Cardiac muscle cell (in vitro differentiated cells and primary cell): ENCODE measurements around a stretch of chr18.

- RAMPAGE, long total RNA: no peak
- RRBS: no CpG with 5 or more reads among the region's 4 CpGs
Observed at GRCh38 chr18:5310050-5310571, 14.6 kb upstream of the ZBTB14 start.

- RAMPAGE, long total RNA: no peak
- RRBS: 91% methylated on average over 6 of the region's 9 CpGs
Observed at GRCh38 chr18:5419443-5420039, 124.0 kb upstream of the ZBTB14 start.

- RAMPAGE, long total RNA: no peak
- RRBS: no CpG with 5 or more reads among the region's 15 CpGs
Observed at GRCh38 chr18:5433649-5434224, 110.1 kb downstream of the EPB41L3 start.

DNA sequence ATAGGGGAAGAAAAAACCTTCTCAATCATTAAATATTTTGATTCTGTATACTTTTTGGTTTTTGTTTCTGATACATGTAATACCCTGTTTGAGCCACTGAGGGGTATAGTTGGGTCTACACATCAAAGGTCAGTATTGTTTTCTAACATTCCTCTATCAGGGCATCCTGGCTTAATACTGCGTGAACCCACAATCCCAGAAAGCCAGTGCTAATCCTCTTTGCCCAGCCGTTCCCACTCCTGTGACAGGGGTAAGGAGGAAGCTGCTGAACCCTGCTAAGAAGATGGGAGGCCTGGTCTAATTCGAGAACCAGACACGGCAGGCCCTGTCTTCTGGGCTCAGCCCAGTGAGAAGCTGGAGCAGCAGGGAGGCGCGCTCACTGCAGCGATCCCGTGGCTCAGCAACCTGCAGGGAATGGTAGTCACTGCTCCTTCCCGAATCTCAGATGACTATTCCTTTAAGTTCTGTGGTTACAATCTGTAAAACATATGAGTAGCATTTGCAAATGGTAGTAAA lies 87.2 kb downstream of the EPB41L3 start:
- RAMPAGE, long total RNA: no peak
- RRBS: no CpG with 5 or more reads among the region's 9 CpGs

DNA sequence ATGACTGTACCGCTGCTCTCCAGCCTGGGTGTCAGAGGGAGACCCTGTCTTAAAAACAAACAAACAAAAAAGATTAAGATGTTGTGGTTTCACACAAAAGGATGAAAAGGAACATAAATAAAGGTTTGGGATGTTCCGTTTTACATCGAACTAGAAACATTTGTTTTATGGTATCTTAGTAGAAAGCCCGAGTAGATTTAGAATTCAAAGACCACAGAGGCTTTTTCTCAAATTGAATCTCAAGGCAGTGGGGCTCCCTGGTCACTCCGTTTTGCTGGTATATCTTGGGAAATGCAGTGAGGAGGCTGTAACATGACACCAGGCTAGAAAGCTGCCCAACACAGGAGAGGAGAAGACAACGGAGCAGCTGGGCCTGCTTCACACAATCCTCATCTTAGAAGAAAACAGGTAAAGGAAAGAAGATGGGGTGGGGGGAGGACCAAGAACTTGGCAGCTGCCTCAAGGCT lies 38.2 kb upstream of the EPB41L3 start:
- RAMPAGE, long total RNA: no peak
- RRBS: no CpG with 5 or more reads among the region's 6 CpGs

GRCh38 chr18:6012843-6013562 lies 117.7 kb upstream of the TMEM200C start:
- RAMPAGE, long total RNA: no peak
- RRBS: no CpG with 5 or more reads among the region's 8 CpGs

GRCh38 chr18:6248571-6248987 lies 166.1 kb downstream of the L3MBTL4 start:
- RAMPAGE, long total RNA: no peak
- RRBS: no CpG with 5 or more reads among the region's 4 CpGs

- RAMPAGE, long total RNA: no peak
- RRBS: no CpG with 5 or more reads among the region's 5 CpGs
Observed at GRCh38 chr18:6254945-6255722, 159.6 kb downstream of the L3MBTL4 start.

- RAMPAGE, long total RNA: no peak
- RRBS: no CpG with 5 or more reads among the region's 7 CpGs
Observed at GRCh38 chr18:6406164-6406685, 8.5 kb downstream of the L3MBTL4 start.

DNA sequence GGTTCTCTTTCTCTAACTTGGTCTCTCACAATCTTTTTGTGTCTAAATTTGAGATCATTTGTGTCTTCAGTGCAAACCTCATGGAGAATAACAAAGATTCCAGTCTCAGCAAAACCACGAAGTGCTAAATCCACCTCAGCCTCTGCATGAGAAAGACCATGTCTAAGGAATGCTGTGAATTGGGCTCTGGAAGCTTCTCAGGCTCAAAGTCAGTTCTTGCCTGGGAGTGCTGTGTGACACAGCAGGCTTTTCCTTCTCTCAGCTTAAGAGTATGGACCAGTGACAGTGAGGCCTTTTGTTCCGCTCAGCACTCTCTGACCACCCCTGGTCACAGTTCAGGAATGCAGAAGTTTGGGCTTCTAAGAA lies 22.9 kb downstream of the ARHGAP28 start:
- RAMPAGE, long total RNA: no peak
- RRBS: no CpG with 5 or more reads among the region's 2 CpGs

- RAMPAGE, long total RNA: no peak
- RRBS: no CpG with 5 or more reads among the region's 14 CpGs
Observed at GRCh38 chr18:6947118-6947939, 170.3 kb downstream of the LAMA1 start.

GRCh38 chr18:7459577-7460439 lies 107.3 kb upstream of the PTPRM start:
- RAMPAGE, long total RNA: no peak
- RRBS: no CpG with 5 or more reads among the region's 21 CpGs

DNA sequence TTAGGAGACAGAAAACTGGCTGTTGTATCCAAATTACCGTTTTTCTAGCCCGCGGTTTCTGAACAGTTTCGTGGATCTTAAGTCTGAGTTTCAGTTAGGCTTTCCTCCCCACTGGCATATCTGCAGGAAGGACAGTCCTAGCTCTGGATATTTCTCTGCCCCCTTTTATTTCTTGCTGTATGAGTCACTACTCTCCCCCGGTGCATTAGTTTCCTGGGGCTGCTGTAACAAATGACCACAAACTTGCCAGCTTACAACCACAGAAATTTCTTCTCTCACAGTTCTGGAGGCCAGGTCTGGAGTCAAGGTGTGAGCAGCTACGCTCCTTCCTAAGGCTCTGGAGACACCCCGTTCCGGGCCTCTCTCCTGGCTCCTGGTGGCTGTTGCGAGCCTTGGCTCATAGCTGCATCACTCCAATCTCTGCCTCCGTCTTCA lies 34.0 kb downstream of the PTPRM start:
- RAMPAGE, long total RNA: no peak
- RRBS: no CpG with 5 or more reads among the region's 10 CpGs

DNA sequence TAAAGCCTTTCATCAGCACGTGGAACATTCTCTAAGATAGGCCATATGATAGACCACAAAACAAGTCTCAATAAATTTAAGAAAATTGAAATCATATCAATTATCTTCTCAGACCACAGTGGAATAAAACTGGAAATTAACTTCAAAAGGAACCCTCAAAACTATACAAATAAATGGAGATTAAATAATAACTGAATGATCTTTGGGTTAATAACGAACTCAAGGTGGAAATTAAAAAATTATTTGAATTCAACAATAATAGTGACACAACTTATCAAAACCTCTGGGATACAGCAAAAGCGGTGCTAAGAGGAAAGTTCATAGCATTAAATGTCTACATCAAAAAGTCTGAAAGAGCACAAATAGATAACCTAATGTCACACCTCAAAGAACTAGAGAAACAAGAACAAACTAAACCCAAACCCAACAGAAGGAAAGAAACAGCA lies 142.0 kb downstream of the PTPRM start:
- RAMPAGE, long total RNA: no peak
- RRBS: no CpG with 5 or more reads among the region's 3 CpGs

- RAMPAGE, long total RNA: no peak
- RRBS: no CpG with 5 or more reads among the region's 4 CpGs
Observed at GRCh38 chr18:7872487-7872879, 305.4 kb downstream of the PTPRM start.

- RAMPAGE, long total RNA: no peak
- RRBS: no CpG with 5 or more reads among the region's 2 CpGs
Observed at GRCh38 chr18:8177176-8177661, 432.0 kb upstream of the RAB12 start.

DNA sequence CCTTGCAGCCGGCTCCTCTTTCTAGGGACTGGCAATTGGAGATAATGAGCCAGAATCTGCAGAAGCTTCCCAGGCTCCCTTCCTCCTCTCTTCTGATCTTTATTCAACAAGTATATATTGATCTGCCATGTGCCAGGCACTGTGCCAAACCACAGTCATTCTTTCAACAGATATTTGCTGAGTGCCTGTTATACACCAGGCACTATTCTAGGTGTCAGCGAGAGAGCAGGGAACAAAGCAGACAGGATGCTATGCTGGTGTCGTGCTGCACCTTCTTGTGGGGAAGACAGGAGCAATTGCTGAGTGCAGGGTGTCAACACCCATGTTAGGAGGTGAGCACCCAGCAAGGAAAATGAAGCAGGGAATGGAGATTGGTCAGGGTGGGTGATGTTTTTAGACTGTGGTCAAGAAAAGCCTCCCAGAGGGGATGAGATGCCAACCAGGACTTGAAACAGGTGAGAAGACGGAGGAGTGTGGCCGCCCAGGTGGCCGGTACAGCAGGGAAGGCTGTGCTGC lies 307.7 kb upstream of the RAB12 start:
- RAMPAGE, long total RNA: no peak
- RRBS: no CpG with 5 or more reads among the region's 6 CpGs

DNA sequence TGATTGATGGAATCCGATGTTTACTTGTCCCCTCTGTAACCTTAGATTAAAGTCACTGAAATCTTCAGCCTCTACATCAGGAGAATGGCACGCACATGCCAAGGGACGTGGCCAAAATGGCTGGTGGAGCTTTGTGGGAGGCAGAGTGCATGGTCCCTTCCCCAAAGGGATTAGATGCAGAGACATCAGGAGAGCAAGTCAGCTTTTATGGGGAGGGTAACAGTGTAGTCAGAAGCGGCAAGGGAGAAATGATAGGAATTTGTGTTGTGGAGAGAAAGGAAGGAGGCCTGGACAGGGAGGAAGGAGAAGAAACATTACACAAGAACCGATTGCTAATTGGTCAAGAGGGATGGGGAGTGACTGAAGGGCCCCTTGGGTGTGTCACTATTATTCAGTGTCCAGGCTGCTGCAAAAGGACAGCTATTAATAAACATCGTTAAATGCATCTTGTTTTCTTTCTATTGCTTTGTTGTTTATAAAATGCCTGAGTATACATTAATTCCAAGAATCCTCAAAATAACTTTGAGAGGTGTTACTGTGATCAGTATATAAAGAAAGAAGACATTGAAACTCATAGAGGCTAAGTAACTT lies 267.3 kb upstream of the RAB12 start:
- RAMPAGE, long total RNA: no peak
- RRBS: no CpG with 5 or more reads among the region's 6 CpGs

- RAMPAGE, long total RNA: no peak
- RRBS: no CpG with 5 or more reads among the region's 14 CpGs
Observed at GRCh38 chr18:8612015-8612697, 2.9 kb downstream of the RAB12 start.

GRCh38 chr18:8632722-8633536 lies 23.7 kb downstream of the RAB12 start:
- RAMPAGE, long total RNA: no peak
- RRBS: no CpG with 5 or more reads among the region's 4 CpGs